A375 (cell line): ENCODE data around the gene TPP2.

DNA sequence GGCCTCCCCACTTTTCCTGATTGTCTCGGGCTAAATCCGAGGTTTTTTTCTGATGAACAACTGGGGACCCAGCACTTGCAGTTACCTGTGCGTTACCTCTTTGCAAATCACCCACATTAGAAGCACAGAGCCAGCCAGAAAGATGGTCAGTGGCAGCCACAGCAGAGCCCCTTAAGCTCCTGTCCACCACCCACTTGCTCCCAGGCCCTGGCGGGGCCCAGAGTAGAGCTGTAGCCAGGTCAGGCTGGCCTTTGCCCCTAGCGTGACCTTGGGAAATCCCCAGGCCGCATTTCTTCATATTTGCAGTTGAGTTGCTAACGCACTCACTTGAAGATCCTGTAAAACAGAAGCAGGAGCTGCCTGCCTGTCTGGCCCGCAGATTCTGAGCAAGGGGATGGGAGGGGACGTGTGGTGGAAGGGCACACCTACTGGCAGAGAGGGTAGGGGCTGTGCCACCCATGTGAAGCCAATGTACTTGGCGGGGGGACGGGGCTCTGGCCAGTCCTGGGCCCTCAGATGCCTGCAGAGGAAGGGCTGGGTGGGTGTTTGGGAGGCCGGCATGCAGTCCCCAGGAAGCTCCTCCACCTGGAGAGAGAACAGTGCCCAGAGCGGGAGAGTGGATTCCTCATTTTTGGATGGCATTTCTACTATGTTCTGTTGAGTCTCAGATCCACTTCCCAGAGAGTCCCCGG lies 63.2 kb downstream of the GGACT start:
- RAMPAGE, long total RNA, result no peak

GRCh38 chr13:100544757-100545368 lies 43.7 kb downstream of the GGACT start:
- RAMPAGE, long total RNA, result no peak

GRCh38 chr13:102394719-102395268 lies 202.0 kb upstream of the TPP2 start:
- RAMPAGE, long total RNA, result no peak

DNA sequence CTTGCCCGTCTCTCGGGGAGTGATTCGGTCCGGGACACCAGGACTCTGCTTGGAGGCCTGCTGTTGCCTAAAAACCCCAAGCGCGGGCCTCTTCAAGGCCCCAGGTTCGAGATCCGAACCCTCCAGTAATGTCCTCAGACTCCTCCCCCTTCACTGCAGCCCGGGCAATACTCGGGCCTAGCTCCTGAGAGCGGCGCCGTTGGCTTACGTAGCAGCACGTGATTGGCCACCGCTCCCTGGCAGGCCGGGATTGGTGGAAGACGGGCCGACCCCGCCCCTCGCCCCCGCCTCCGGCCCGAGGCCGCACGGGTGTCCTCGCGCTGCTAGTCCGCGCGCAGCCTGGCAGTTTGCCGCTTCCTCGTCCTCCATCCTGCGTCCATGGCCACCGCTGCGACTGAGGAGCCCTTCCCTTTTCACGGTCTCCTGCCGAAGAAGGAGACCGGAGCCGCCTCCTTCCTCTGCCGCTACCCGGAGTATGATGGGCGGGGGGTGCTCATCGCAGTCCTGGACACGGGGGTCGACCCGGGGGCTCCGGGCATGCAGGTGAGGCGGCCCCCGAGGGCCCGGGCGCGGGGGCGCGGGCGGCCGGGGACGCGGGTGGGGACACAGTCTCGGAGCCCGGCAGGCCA lies at the start of gene TPP2:
TSS of gene TPP2 (plus strand) at position 326 of the 629 bp plus-strand sequence.
- RAMPAGE, long total RNA, result no peak

DNA sequence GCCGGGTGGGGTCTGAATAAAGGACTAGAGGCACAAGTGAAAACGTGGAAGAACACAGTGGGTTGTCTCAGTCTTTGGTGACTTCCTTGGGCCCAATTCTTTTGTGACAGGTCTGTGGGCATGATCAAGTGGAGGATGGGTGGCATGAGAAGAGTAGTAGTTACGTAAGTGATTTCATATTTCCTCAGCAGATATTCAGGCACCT lies 2.6 kb downstream of the TPP2 start:
- RAMPAGE, long total RNA, result no peak

DNA sequence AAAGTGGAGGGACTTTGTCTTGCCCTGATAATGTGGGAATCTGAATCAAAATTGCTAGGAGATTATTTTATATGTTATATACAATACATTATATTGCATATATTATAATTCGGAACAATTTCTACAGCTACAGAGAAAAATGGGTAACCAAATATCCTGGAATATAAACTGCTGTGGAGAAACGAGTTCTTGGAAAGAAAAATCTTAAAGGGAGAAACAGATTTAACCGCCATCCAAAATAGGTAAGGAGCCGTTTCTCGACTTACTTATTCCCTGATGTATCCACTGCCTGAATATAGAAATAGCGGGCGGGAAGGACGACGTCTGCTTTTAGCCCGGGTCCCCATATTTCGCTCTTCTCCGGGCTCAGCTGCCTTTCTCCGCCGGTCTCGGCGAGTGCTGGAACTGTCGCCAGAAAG lies 544 bp downstream of the POGLUT2 start:
- RAMPAGE, long total RNA, result no peak

DNA sequence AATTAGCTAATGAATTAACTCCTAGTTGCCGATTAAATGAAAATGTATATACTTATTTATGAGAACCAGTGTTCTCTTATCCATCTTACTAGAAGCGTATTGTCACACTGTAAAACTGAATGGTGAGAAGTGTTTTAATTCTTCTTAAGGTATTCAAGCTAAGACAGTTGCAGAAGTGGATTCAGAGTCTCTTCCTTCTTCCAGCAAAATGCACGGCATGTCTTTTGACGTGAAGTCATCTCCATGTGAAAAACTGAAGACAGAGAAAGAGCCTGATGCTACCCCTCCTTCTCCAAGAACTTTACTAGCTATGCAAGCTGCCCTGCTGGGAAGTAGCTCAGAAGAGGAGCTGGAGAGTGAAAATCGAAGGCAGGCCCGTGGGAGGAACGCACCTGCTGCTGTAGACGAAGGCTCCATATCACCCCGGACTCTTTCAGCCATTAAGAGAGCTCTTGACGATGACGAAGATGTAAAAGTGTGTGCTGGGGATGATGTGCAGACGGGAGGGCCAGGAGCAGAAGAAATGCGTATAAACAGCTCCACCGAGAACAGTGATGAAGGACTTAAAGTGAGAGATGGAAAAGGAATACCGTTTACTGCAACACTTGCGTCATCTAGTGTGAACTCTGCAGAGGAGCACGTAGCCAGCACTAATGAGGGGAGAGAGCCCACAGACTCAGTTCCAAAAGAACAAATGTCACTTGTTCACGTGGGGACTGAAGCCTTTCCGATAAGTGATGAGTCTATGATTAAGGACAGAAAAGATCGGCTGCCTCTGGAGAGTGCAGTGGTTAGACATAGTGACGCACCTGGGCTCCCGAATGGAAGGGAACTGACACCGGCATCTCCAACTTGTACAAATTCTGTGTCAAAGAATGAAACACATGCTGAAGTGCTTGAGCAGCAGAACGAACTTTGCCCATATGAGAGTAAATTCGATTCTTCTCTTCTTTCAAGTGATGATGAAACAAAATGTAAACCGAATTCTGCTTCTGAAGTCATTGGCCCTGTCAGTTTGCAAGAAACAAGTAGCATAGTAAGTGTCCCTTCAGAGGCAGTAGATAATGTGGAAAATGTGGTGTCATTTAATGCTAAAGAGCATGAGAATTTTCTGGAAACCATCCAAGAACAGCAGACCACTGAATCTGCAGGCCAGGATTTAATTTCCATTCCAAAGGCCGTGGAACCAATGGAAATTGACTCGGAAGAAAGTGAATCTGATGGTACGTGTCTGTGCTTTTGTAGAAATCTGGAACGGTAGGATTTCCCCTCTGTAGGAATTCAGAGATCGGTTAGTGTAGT lies 16.5 kb downstream of the ERCC5 start:
- RAMPAGE, long total RNA, result no peak

GRCh38 chr13:104015069-104015561 lies 948.9 kb upstream of the SLC10A2 start:
- RAMPAGE, long total RNA, result no peak

- RAMPAGE, long total RNA, result no peak
Observed at GRCh38 chr13:106146609-106146889, 388.9 kb downstream of the EFNB2 start.

GRCh38 chr13:106475724-106476274 lies 59.7 kb downstream of the EFNB2 start:
- RAMPAGE, long total RNA, result no peak

- RAMPAGE, long total RNA, result no peak
Observed at GRCh38 chr13:106587779-106588266, 19.9 kb upstream of the ARGLU1 start.

- RAMPAGE, long total RNA, result no peak
Observed at GRCh38 chr13:106623593-106624258, 55.8 kb upstream of the ARGLU1 start.

DNA sequence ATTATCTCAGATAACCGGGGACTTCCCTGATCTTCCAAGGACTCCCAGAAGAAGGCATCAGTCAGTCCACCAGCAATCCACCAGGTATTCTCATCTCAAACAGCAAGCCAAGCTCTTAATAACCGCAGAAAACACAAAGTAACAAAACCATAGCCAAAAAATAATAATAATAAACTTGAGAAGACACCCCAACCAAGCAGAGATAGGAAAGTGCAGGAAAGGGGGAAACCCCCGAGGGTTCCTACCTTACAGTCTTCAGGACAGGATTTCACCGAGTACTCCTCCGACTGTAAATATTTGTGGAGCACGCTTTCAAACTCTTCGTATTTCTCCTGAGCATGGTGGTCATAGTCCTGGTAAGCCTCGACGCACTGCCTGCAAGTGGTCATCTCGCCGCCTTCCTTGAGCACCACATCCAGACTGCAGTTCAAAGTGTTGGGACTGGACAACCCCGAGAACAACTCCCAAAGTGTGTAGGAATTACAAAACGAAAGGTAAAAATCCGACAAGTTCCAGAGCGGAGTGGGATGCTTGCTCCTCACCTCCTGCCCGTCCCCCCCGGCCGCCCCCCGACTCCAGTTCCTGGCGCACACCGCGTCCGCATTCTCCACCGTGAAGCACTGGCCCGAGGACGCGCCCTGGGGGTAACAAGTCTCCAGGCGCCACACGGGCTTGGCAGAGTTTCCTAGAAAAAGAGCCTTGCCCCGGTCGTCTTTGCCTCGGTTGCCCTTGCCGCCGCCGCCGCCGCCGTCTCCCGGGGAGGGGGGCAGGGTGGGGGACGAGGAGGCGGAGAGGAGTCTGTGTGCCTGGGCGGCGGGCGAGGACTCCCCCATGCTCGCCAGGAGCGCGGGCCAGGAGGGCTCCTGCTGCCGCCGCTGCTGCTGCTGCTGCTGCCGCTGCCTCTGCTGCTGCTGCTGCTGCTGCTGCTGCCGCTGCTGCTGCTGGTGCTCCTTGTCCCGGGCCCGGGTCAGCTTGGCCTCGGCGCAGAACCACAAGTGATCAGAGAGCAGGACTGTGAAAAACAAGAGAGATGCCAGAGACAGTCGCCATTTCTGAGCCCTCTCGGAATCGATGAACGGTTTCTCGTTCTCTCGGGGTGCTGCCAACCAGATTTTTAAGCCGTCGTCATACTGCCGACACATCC lies 1.5 kb downstream of the NALF1 start:
- RAMPAGE, long total RNA, result no peak

DNA sequence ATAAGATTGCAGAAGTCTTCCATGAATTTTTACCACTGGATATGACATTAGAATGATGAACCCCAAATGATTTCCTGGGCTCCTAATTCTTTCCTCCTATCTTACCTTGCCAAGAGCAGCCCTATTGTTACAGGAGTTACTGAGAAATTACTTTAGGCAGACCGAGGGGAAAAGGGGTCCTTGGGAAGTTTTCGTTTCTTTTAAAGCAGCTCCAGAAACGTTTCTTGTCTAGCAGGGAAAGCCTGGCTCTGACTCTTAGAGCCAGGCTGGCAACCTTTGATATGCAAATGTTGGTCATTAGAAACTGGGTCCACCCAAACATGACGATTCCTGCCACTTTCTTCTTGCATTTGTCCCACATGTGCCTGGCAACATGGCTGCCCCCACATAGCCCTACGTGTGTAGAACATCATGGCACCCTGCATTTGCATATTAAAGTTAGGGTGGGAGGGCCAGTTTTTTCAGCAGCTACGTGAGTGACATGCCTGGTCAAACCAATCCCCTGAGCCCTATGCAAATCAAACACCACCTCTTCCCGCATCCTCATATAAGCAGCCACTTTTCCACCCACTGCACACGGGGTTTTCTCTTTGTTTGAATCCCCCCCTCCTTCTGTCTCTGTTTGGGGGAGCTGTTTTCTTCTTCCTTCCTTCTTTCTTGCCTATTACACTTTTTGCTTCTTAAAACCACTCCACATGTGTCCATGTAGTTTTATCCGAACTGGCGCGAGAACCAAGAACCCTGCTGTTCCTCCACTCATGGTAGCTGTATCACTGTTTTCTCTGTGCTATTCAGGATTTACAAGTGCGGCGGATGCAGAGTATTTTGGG lies 95.0 kb downstream of the LIG4 start:
- RAMPAGE, long total RNA, result no peak

DNA sequence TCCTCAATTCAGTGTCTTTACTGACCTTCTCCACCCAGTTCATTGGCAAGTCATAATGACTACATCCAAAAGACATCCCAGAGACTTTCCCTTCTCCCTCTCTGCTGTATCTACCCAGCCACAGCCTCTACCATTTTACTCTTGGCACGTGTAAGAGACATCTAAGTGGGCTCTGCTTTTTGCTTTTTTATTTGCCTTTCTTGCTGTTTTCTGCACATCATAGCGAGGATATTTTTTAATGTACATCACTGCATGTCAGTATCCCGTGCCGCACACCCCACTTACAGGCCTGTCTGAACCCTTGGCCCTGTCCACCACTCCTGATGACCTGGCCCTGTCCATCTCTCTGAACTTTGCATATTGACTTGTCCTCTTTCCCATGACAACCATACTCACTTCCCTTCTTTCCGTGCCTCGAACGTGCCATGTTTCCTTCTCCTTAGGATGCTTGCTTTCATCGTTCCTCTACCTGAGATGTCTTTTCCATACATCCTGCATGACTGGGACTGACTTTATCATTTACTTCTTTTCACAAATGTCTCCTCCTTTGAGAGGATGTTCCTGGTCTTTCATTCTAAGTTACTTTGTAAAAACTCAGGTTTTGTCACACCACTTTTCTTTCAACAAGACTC lies 391.8 kb downstream of the IRS2 start:
- RAMPAGE, long total RNA, result no peak

- RAMPAGE, long total RNA, result no peak
Observed at GRCh38 chr13:109400083-109401198, 385.9 kb downstream of the IRS2 start.

GRCh38 chr13:109412362-109412652 lies 374.1 kb downstream of the IRS2 start:
- RAMPAGE, long total RNA, result no peak

DNA sequence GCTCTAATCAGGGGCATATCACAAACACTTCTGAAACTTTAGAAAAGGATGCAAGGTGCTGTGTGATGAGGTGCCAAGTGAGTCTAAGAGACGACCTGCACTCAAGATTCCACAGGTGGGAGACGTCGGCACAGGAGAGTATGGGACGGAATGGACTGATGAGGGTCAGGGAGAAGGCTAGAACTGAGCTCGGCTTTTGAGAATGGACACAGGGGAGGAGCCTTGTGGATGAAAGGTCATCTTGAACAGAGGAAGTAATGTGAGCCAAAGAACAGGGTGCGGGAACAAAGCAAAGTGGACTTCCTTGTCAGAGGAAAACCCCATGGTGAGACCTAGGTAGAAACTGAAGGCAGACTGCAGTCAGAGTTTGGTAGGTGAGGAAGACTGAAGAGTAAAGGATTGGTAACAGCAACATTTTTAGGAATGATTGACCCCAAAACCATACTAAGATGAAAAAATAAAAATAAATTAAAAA lies 199.3 kb downstream of the IRS2 start:
- RAMPAGE, long total RNA, result no peak

DNA sequence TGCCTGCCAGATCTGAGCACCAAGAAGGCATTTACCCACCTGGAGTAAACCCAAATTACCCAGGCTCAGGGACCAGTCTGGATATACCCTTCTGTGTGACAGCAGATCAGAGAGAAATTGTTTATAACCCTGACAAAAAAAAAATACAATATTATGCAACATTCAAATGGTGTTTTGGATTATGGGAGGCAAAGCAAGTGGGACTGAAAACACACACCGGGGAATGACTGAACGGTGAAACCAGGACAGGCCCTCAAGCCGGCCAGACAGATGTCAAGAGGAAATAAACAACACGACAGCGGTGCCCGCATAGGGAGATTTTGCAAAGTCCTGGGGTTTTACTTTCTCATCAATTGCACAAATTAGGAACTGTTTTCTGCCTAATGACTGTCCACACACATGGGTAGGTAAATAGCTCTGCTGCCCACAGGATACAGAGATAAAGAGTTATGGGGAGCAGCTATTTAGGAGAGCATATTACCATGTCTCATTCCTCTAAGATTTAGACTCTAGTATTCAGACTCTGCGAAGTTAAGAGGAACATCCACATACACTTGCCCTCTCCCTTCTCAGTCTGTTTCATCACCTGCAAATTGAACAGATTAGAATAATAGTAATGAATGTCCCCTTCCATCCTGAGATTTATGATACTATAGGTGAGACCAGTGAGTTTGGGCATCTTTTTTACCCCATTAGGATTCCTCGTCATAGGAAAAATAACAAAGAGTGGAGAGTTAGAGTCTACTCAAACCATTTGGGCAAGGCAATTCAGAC lies 134.4 kb downstream of the IRS2 start:
- RAMPAGE, long total RNA, result no peak

DNA sequence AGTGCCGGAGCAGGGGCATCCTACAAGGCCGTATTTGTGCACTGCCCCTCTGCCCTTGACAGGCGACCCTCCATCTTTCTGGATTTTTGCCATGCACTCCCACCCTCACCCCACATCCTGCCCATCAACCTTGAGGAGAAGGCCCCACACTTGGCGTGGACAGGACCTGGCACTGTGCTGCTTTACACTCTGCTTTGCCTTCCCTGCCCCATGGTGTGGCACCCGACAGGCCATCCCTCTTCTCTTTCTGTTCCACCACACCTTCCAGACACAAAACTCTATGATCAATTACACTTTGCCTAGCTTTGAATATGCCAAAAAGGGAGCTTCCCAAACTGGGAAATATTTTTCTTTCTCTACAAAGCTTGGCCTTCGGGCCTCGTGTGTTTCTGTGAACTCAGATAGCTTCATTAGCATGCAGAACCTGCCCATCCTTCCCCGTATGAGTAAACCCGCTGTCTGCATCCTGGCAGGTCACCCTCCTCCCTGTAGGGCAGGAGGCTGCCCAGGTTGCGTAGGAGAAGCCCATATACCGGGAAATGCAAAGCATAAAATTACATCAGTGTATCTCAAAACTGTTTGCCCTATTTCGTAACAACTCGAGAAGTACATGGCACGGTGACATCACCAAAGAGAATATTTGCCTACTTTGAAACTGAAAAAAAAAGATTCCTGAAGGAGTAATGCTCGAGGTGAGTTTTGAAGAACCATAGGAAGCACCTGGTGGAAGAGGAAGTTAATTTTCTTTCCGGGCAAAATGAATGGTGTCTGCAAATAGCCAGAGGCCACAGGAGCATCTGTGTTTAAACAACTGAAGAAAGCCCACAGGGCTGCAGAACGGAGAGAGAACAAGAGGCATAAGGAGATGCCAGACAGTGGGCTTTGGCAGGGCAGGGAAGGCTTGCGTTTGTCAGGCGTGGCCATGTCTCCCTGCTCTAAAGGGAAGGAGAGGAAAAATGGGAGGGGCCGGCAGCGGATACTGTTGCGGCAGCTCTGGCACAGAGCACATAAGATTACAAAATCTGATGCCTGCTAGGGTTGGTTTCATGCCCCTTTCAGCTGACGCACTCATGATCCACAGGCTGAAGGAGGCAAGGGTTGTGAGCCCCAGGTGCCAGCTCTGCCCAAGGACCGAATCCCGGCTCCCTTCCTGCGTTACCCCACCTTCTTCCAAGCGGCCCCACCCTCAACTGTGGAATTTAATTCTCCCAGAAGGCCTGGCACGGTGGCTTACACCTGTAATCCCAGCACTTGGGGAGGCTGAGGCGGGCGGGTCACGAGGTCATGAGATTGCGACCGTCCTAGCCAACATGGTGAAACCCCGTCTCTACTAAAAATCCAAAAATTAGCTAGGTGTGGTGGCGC lies 81.5 kb downstream of the IRS2 start:
- RAMPAGE, long total RNA, result no peak